Cytotoxic T cell (primary cell): Measurements from ENCODE around the genes IZUMO3, NDUFB6, SMU1 and B4GALT1.

GRCh38 chr9:22039159-22039468 lies 30.0 kb upstream of the CDKN2B start:
- PRO-cap, 2 experiments, result no peak in any of the 2 experiments

- PRO-cap, 2 experiments, result no peak in any of the 2 experiments
Measured at GRCh38 chr9:22050978-22051341, 41.9 kb upstream of the CDKN2B start.

GRCh38 chr9:22117114-22118232 lies 108.4 kb upstream of the CDKN2B start:
- PRO-cap, 2 experiments, result no peak in any of the 2 experiments

DNA sequence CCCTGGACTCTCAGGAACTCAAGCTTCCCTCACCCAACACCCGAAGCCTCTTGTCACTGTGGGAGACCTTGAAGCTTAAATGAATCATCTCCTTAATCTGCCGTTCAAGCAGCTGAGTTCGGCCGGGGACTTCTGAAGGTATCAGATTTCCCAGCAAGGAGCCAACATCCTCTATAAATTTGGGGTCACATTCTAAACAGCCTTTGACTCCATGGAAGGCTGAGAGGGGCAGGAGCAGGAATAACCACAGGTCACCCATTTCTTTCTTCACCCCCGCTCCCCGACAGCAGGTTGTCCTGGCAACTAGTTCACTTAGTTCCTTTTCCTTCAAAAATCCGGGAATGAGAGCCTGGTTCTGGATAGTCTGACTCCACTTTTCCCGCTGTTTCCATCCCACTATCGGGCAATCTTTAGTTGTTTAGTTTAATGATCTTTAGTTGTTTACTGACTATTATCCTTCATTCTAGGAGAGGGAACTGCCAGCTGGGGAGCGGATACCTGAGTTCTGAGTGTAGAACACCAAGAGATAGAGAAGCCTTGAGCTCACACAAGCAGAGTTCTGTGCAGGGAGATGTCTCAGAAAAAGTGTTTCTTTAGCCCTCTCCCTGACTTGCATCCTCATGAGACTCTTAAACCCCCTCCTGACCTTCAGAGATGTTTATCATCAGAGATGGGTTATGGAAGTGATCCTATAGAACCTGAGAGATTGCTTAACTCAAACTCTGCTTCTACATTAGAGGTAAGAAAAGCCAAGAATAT lies at the start of gene IZUMO3:
Gene IZUMO3 (minus strand): TSS at position 507 of the 759 bp plus-strand sequence.
- PRO-cap, 2 experiments, result no peak in any of the 2 experiments

- PRO-cap, 2 experiments, result no peak in any of the 2 experiments
Measured at GRCh38 chr9:25188505-25188704, 489.8 kb downstream of the TUSC1 start.

DNA sequence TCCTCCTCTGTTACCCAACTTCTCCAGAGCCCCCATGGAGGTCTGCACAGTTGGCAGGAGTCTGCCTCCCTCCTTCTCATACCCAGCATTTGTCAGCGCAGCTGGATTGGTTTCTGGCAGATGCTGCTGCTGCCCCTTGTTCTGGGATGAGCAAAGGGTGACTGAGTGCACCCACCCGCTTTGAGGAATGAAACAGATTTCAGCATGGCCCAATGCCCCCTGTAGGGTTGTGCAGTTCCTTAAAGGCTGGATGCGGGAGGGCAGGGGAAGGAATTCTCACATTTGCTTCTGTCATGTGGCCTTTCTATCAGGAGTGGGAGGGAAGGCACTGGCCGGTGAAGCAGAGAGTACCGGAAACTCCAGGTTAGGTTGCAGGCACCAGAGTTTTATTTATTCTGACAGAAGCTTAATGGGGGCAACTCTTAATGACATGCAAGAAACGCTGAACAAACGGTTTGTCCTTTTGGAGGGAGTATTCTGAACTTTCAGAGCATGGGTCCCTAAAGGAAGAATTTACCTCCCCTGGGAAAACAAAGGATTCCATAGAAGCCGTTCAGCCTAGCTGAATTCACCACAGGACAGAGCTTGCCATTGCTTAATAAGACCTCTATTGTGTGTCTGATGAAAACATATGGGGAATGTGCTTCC lies 44.0 kb upstream of the EQTN start:
- PRO-cap, 2 experiments, result no peak in any of the 2 experiments

DNA sequence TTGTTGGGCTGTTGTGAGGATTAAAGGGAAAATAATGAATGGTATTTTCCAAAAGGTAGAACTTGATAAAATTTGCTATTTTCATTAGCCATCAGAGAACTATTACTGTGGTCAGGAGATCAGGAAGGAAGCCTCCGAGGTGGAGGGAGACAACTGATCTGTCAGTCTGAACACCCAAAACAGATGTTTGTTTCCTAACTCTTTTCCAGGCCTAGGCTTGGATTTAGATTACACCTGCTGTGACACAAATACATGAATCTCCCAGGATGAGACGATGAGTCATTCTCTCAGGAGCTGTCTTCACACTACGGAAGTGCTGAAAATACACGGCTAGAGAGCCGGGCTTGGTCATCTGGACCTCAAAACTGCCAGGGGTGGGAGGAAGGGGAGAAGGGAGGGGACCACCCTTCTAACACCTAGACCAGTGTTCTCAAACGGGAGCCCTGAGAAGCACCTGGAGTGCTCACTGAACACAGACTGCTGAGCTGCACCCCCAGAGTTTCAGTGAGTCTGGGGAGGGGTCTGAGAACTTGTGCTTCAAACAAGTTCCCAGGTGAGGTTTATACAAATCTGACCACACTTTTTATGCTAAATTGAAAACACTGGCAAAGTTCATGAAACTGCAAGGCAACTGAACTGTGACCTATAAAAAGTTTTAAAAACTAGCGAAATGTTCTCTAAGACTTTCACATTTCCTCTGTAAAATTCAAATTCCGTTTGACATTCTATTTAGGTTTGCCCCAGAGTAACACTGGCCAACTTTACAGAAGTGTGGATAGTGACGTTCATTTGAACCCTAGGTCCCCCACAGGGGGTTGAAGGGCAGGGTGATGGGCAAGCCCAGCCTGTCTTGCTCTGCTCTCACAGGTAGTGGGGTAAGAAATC lies 80.4 kb upstream of the EQTN start:
- PRO-cap, 2 experiments, result no peak in any of the 2 experiments

GRCh38 chr9:27489010-27489659 lies 35.0 kb upstream of the IFNK start:
- PRO-cap, 2 experiments, result no peak in any of the 2 experiments

DNA sequence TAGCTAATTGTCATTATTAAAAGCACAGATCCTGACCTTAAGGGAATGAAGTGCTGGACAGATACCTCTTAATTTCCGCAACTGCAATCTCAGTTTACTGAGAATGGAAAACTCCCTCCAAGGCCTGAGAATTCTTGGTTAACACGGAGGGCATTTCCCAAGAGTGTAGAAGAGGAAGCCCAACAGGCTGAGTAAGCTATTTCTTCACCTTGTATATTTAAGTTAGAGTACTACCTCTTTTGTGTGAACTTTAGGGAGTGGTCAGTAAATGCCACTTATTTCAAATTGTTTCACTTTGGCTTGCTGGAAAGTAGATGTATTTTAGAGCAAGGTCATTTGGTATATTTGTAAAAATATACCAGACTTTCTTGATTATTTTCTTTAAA lies 25.8 kb upstream of the C9orf72 start:
- PRO-cap, 2 experiments, result no peak in any of the 2 experiments

DNA sequence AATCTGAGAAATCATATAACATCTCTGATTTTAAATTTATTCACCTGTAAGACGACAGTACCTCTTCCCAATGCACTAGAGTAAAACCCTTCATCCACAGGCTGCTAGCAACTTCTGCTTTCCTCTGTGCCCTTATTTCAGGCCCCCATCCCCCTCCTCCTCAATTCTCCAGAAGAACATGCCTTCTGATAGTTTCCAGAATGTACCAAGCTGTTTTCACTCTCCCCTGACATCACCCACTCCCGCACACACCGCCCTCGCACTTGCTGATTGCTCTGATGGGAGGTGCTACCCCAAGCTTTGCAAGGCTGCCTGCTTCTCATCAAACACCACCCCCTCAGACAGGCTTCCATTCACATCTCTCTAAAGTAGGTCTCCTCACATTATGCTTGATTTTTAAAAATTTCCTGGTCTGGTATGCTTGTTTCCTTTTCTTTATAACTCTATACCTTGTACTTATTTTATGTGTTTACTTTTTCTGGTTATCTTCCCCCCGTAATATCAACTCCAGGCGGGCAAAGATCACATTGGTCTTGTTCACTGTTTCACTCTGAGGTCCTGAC lies 90.9 kb upstream of the C9orf72 start:
- PRO-cap, 2 experiments, result no peak in any of the 2 experiments

DNA sequence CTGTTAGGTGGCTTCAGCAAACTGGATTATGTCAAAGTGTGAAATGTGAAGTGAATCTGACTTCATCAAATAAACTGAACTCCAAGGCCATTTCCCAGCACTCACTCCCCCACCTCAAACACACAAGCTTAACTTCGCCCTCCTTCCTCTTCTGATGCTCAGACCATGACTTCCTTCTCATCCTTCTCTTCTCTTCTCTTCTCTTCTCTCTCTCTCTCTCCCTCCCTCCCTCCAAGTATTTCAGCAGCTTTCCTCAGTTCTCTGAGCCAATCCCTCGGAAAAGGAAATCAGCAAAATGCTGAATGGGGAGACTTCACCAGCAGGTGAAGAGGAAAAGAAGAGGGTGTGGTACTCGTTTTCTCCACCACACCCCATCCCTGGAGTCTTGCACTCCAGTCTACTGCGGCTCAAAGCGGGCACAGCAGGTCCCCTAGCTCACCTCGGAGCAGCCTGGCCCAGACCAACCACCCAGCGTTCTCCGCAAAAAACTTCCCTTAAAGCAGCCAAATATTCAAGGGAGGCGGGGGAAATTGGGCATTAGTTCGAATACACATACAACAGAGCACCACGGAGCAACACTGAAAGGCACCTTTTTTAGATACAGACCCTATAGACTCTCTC lies 1.9 kb downstream of the LINGO2 start:
- PRO-cap, 2 experiments, result no peak in any of the 2 experiments

- PRO-cap, 2 experiments, result no peak in any of the 2 experiments
Measured at GRCh38 chr9:32004634-32004941, 379.9 kb upstream of the ACO1 start.

DNA sequence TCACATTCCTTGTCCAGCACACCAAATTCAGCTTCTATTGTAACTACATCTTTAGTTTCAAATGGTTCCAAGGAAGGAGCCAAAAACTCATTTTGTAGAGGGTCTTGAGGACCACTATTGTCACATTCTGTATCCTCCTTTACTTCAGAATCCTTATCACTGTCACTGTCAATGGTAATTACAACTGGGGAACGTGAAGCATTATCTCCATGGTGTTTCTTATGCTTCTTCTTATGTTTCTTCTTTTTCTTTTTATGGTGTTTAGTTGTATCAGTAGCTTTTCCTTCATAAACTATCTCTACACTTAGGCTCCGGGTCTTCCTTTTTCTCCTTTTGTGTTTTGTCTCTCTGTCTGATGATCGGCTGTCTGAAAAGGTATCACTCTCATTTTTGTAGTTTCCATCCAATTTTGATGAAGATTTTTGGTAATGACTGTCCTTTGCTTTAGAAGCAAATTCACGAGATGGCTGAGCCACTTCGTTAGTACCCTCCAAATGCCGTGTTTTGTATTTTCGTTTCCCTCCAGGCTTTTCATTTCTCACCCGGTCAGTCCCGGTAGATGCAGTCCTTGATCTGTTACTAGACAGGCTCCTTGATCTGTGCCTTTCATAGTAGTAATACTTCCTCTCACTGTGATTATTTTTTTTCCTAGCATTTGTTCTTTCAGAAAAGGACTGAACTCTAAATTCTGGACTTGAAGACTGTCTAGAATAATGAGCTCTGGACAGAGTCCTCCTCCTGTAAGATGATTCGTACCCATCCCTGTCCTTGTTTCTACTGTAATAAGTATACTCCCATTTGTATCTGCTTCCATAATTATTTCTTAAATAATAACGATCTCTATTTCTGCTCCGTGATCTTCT lies 10.3 kb upstream of the SMIM27 start:
- PRO-cap, 2 experiments, result no peak in any of the 2 experiments

DNA sequence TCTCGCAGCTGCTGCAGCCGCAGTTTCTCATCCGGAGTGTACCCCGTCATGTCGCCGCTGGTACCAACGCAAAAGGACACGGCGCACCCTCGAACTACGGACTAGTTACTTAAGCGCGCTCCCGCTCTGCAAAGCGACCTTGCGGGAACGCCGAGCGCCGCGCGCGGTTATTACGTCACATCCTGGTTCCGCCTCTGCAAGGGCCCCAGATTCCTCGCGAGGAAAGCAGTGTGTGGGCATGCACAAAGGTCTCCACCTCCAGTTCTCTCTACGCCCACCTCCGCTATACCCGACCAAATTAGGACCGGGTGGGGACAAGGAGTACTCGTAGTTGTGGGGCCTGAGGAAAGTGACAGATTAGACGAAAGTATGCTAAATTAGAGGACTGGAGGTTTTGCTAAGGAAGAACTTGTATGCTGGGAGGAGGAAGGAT lies at the start of gene NDUFB6:
Gene NDUFB6 (minus strand): TSS at position 149 of the 433 bp plus-strand sequence.
- PRO-cap, 2 experiments, result peak in 2 of 2 experiments; most common plus-strand start position 208 of the sequence (in 2); most common minus-strand start position 78 of the sequence (in 2)

DNA sequence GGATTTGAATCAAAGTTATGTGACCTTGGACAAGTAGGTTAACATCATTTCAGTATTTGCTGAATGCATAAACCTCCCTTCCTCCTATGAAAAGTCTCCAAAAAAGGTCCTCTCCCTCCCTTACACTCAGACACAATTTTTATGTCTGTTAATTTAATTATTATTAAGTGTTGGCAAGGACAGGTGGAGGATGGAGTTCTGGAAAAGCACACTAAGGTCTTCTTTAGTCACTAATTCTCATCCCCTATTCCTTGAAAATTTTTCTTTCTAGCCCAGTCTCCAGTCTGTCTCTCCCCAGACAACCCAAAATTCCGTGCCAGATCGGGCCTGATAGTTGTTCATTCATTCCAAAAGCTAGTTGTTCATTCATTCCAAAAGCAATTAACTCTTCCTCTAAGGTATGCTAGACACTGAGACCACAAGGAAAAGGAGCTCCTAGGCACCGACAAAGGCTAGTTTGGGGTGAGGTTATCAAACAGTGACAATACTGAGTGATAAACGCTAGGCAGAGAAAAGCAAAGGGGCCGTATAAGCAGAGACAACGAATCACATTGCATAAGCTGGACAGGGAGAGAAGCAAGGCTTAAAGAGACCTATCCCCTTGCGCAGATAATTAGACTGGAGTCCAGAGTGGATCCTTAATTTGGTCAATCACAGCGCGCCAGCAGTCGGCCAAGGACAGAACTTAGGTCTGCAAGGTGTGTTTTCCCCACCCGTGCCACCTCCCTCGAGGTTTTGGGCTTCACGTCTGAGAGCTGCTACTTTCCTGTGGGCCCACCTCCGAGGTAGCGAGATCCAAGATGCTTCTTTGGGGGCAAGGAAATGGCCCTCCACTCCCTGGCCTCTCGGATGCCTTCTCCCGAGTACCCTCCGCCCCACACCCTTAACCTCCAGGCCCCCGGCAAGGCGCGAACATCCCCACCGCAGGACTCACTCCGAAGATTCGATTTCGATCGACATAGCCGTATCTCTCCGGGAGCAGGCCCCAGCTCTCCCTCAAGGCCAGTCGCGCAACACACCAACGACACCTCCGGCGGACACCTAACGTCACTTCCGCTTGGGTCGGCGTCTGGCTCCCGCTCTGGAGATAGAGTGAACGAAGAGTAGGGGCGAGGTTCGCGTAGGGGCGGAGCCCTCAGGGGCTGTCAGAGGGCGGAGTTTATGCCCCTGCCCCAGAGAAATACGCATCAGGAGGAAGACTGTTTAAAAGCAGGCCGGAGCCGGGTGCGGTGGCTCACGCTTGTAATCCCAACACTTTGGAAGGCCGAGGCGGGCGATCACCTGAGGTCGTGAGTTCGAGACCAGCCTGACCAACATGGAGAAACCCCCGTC lies at the start of gene SMU1:
Gene SMU1 (minus strand): TSS at position 1,026 of the 1,332 bp plus-strand sequence.
- PRO-cap, 2 experiments, result peak in 2 of 2 experiments; most common plus-strand start position 1,206 of the sequence (in 2); most common minus-strand start position 1,043 of the sequence (in 2)

DNA sequence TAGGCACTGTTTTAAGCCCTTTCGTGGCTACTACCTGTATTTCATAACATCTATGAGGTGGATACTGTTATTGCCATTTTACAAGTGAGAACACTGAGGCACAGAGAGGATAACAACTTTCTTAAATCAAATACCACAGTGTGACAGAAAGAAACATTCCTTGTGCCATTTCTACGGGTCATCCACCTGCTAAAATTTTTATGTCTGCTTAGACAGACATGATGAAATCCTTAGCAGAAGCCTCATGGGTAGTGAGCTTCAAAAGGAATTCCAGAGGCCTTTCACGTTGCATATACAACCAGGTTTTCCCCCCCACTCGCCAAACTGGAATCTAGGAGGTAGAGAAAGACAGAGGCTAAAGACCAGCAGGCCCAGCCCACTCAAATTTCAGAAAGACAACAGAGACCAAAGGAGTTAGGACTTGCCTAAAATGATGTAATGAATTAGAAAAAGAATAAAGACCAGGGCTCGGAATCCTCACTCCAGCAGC lies 9.3 kb downstream of the B4GALT1 start:
- PRO-cap, 2 experiments, result no peak in any of the 2 experiments

DNA sequence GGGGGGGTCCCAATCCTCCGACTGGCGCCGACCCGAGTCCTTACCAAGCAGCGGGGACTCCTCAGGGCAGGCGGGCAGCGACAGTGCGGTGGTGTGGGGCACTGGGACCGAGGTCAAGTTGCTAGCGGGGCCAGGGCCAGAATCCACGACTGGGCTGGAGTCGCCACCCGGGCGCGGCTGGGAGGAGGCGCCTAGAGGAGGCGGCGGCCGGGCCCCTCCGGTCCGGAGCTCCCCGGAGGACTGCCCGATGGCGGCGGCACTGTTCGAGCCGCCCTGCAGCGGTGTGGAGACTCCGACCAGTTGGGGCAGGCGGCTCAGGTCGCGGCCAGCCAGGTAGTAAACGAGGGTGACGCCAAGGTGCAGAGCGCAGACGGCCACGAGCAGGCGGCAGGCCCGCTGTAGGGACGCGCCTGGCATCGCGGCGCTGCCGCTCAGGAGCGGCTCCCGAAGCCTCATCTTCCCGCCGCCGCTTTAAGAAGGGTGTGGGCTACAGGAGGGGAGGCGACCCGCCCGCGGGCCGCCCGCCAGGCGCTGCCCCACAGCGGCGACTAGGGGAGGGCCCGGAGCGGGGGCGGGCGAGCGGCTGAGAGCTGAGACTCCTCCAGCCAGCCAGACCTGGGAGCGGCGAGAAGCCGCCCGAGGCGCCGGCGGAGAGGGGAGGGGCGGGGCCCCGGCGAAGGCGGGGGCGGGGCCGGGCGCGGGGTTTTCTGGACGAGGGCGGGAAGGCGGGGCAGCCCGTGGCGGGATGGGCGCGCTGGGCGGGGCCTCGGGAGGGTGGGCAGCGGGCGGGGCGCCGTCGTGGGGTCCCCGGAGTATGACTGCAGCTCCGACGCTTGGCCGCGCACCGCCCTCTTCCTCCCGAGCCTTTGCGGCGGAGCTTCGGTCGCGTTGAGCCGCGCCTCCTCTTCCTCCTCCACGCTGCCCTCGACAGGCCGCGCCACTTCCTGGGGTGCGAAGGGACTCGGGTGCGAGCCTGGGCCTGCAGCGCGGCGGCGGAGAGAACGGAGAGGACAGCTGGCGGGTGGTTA lies at the start of gene B4GALT1:
Gene B4GALT1 (minus strand): TSS at position 623 of the 1,028 bp plus-strand sequence.
- PRO-cap, 2 experiments, result peak in 2 of 2 experiments; most common plus-strand start position 940 of the sequence (in 2); most common minus-strand start position 473 of the sequence (in 1)

GRCh38 chr9:33234507-33235034 lies 5.4 kb upstream of the SPINK4 start:
- PRO-cap, 2 experiments, result no peak in any of the 2 experiments

- PRO-cap, 2 experiments, result no peak in any of the 2 experiments
Measured at GRCh38 chr9:33250094-33251011, 10.4 kb downstream of the SPINK4 start.

DNA sequence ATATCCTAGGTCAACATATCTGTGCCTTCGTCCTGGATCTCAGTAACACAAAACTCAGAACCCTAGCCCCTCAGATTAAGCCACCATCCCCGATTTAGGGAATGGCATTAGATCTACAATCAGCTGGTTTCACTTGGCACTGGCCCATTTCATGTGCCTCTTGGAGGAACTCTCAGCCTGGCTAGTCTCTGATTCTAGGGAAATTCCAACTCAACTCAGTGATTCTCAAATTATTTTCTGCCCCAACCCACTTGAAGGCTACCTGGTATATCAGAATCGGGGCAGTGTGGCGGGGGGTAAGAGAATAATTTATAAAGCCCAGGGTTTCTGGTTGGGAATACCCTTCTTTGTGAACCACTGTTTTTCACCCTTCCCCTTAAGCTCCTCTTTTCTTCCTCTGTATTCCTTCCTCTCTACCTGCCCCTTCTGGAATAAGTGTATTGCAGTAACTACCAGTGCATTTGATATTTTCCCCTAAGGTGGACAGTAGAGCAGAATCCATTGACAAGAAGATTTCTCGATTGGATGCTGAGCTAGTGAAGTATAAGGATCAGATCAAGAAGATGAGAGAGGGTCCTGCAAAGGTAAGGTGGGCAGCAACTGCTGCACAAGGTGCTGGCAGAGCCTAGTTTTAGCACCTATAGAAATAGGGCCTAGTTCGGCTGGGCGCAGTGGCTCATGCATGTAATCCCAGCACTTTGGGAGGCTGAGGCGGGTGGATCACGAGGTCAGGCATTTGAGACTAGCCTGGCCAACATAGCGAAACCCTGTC lies 868 bp downstream of the CHMP5 start:
- PRO-cap, 2 experiments, result no peak in any of the 2 experiments